Mesenchymal stem cell of Wharton's jelly (primary cell): ENCODE measurements around a stretch of chr18.

DNA sequence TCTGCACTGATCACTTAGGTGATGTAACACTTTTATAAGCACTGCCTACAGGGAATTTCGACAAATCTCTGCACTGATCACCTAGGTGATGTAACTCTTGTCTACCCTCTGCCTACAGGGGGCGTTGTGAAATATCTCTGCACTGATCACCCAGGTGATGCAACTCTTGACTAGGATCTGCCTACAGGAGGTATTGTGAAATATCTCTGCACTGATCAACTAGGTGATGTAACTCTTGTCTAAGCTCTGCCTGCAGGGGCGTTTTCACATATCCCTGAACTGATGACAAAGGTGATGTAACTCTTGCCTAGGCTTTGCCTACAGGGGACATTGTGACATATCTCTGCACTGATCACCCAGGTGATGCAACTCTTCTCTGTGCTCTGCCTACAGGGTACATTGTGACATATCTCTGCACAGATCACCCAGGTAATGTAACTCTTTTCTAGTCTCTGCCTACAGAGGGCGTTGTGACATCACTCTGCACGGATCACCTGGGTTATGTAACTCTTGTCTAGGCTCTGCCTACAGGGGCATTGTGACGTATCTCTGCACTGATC, 49.3 kb upstream of the USP14 start:
- CAGE, long polyA plus RNA = no peak

DNA sequence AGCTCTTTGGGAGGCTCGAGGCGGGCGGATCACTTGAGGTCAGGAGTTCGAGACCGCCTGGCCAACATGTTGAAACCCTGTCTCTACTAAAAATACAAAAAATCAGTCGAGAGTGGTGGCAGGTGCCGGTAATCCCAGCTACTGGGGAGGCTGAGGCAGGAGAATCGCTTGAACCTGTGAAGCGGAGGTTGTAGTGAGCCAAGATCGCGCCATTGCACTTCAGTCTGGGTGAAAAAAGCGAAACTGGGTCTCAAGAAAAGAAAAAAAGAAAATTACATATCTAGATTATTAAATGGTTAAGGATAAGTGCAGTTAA, 1.7 kb downstream of the USP14 start:
- CAGE, long polyA plus RNA = no peak

DNA sequence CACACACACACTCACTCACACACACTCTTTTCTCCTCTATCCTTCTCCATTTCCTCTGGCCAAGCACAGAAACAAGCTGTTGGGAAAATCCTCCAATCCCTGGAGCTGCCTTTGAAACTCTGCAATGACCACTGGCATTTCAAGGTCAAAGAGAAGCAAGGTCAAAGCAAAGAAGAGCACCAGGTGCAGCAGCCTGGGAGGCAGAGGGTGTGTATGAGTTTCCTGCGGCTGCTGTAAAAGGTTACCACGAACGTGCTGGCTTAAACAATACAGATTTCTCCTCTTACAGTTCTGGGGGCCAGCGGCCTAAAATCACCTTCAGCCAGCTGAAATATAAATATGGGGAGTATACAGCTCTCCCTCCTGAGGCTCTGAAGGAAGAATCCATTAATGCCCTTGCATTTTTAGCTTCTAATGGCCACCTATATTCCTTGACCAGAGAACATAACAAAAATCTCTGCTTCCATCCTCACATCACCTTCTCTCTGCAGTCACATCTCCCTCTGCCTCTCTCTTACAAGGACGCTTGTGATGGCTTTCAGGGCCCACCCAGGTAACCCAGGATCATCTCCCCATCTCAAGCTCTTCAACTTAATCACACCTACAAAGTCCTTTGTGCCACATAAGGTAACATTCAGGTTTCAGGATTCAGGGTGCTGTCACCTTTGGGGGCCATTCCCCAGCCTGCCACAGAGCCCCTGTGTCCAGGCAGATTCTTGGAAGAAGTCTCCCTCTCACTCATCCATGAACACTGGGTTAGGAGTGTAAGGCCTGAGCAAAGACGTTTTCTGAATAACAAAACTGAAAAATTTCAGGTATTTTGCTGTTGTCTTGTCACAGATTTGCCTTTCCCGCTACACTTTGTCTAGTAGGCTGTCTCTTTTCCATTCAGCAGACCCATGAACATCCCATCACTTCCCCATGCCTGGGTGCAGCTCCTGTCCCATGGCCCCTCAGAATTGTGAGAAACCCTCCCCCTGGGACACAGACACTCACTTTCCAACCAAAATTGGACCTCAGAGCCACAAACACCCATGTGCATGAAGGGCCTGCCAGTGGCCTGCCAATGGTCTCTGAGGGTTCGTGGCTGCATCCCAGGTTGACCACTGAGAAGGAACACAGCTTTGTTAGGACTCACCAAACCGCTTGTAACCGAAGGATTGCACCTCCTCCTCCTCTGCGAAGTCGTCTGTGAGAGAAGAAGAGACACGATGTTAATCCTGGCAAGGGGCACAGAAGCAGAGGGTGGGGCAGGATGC, 20.5 kb downstream of the COLEC12 start:
- CAGE, long polyA plus RNA = no peak

GRCh38 chr18:515108-515911, 14.8 kb upstream of the COLEC12 start:
- CAGE, long polyA plus RNA = no peak

- CAGE, long polyA plus RNA = no peak
Observed at GRCh38 chr18:675472-676640, 18.4 kb downstream of the TYMS start.

DNA sequence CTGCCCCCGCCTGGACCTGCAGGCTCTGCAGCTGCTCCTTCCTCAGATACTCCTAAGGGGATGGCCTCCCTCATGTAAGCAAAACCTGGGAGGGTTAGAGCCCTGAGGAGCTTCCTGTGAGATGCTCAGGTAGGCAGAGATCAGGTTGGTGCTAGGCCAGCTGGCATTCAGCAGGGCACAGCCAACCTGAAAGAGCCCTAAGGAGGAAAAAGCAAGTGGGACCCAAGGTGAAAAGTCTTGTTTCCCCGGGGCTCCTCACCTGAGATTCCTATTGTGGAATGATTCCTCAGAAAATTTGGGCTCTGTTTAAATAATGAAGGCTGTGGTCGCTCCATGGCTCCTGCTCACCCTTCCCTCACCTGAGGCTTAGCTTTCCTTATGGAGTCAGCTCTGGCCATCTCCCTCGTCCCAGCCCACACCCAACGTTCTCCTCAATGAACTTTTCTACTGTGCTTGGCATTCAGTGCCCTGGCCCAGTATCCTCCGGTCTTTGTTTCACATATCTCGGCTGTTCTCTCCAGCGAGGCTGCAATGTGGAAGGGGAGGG, 23.9 kb downstream of the TYMS start:
- CAGE, long polyA plus RNA = no peak

DNA sequence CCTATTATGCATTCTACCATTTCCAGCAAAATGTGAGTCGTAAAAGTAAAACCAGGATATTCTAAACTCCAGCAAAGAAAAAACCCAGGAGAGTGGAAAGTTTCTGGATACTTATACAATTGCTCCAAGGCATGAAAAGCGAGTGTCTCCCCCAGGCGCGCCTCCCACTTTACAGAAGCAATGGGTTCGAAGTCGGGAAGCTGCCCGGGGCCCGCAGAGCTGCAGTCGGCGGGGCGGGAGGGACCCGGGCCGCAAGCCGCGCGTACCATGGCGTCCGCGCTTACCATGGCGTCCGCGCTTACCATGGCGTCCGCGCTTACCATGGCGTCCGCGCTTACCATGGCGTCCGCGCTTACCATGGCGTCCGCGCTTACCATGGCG, 346 bp downstream of the ENOSF1 start:
- CAGE, long polyA plus RNA = no peak

- CAGE, long polyA plus RNA = no peak
Observed at GRCh38 chr18:2656942-2657191, 1.3 kb downstream of the SMCHD1 start.

DNA sequence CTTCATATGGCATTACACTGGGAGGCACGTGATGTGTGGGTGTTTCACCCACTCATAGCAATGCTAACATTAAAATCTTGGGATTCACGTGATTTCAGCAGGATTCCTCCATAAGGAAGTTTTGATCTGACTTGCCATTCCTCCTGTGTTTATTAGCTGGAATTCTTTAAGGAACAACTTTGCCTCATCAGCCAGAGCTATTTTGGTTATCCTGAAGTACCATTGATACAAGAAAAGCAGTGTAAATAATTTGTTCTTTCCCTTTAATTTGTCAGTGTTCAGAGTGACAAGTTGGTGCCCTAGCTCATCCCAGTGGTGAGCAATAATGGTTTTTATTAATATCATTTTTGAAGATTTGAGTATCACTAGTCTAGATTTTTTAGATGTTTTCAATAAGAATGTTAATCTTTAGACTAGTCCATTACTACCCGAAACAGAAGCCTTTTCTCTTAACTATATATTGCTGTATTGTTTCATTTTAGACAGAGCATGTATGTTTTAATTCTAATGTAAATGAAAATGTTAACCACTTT, 9.2 kb downstream of the SMCHD1 start:
- CAGE, long polyA plus RNA = no peak

DNA sequence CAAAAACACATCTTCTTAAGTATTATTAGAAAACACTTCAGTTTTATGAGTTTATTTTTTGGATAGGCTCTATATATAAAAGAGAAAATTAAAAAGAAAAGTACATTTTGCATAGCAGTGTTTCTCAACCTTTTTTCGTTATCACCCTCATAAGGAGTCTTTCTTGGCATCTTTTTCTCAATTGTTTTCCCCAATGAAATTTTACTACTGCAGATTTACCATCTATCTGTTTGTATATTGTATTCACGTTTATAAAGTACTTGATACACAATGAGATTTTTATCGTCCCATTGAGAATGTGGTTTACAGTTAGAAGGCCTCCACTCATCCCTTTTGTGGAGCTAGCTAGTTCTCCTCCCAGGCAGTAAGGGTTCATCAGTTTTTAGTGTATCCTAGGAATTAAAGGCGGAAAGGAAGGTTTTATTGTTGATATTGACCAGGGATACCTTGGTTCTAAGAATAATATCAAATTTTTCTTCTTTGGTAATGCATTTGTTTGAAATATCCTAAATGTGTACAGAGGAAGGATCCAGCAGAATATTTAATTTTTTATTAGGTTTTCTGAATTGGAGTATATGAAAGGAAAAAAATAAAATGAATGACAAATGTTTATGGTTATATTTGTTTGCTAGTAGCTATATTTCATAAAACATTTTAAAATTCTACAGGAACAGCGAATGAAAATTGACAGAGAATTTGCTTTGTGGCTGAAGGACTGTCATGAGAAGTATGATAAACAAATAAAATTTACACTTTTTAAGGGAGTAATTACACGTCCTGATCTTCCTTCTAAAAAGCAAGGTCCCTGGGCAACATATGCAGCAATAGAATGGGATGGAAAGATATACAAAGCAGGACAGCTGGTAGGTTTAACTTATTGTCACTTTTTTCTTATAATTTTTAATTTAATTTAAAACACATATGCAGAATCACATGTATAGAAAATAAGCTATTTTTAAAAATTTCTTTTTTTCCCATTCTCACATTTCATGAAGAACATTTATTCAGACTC, 47.8 kb downstream of the SMCHD1 start:
- CAGE, long polyA plus RNA = no peak

- CAGE, long polyA plus RNA = no peak
Observed at GRCh38 chr18:2720930-2721191, 65.3 kb downstream of the SMCHD1 start.

- CAGE, long polyA plus RNA = no peak
Observed at GRCh38 chr18:2735066-2735402, 79.5 kb downstream of the SMCHD1 start.

DNA sequence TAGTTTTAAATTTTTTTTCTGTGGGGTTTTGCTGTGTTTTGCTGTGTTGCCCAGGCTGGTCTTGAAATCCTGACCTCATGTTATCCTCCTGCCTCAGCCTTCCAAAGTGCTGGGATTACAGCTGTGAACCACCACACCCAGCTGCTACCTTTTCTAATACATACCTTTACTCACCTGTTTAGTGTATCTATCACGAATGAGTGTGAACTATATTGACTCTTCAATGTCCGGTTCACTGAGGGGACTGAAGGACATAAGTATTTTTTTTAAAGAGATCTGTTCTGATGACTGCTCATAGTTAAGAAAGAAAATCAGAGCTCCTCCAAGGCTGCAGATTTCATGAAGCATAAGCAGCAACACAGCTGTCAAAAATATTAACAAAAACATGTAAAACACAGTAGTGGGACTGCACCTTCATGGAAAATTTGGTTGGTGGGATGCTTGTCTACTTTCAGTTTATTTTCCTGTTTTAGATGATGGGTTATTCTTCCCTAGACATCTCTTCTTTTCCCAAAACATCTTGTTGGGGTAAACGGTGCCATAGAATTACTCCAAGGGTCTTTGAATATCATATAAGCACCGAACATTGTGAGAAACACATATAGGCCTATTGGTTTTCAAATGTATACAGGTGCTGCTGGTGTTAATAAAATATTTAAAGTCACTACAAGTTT, 84.0 kb upstream of the EMILIN2 start:
- CAGE, long polyA plus RNA = no peak

GRCh38 chr18:2795810-2796234, 51.0 kb upstream of the EMILIN2 start:
- CAGE, long polyA plus RNA = no peak

DNA sequence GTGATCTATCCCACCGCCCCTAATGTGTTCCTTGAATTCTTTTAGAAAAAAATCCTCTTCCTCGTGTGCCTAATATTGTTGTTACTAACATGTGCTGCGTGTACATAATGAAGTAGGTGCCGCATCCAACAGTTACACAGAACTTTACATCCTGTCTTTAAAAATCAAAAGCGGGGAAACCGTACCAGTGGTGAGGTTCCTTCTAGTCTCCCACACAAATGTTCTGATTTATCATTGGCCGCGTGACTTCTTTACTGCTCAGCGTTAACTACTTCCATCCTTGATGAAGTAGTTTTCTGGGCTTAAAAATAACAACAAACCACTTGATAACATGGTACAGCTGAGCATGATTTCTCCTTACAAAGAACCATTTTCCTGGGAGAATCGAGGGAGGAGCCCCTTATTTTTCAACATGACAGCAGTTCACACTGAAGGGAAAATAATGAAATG, 9.7 kb downstream of the EMILIN2 start:
- CAGE, long polyA plus RNA = no peak

DNA sequence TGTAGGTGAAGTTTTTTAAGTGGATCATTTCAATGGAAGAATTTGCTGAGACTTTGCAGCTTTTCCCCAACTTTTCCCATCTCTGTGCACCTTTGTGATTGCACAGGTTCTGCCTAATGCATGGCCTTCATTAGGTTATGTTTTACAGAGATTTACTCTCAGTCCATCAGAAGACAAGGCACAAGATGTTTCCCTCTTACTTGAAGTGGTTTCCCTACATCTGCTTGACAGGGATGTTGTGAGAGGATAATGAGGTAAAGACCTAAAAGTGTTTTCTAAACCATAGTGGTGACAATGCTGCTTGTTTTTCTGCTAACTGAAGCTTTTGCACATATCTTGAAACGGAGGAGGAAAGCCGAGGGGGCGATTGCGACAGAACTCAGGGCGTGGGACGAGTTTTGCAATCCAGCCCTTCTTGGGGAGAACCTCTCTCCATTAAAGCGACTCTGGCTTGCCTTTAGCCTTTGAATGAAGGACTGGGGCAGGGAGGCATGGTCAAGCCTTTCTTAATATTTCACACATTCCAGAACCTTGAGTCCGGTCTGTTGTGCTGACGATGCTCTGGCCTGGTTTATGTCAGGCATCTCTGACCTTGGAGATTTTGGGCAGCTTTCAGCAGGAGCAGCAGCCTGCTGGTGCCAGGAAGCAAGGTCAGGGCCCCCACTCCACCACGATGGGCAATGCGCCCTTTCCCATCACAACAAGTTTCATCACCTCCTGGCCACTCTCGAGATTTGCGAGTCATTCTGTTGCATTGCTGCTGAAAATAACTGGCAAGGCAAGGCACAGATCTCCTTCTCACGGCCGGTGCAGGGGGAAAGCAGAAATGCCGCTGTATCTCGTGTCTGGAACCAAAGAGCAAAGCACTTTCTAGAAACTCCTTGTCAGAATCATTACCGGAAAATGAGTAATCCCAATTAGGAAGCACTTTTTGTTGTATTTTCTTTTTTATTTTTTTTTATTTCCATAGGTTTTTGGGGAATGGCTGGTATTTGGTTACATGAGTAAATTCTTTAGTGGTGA, 10.7 kb downstream of the EMILIN2 start:
- CAGE, long polyA plus RNA = no peak

DNA sequence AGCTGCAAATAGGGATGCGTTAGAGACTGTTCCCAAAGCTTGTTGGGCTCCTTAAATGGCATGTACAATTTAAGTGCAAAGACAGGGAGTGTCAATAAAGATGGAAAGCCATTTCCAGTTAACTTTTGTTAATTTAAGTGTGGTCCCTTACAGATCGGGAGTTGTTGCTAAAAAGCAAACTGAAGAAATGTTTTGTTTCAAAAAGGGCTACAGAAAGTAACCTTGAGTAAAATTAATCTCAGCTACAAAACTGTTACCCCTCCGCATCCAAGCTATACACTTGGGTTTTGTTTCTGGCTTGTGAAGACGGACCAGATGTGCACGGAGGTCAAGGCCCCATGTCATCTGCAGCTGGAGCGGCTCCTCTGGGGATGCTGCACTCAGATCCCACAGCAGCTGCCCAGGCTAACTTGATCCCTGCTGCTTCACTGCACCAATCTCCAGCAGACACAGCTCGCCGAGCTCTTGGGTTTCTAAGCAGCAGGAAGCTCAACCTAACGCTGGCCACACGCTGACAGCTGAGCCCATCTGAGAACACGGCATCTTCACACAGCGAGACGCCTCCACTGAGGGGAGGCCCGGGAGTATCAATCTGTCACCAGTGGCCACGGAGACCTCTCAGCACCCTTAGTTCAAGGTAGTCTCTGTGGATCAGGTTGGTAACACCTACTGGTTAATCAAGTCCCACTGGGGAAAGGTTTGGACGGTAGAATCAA, 67.3 kb downstream of the EMILIN2 start:
- CAGE, long polyA plus RNA = no peak

DNA sequence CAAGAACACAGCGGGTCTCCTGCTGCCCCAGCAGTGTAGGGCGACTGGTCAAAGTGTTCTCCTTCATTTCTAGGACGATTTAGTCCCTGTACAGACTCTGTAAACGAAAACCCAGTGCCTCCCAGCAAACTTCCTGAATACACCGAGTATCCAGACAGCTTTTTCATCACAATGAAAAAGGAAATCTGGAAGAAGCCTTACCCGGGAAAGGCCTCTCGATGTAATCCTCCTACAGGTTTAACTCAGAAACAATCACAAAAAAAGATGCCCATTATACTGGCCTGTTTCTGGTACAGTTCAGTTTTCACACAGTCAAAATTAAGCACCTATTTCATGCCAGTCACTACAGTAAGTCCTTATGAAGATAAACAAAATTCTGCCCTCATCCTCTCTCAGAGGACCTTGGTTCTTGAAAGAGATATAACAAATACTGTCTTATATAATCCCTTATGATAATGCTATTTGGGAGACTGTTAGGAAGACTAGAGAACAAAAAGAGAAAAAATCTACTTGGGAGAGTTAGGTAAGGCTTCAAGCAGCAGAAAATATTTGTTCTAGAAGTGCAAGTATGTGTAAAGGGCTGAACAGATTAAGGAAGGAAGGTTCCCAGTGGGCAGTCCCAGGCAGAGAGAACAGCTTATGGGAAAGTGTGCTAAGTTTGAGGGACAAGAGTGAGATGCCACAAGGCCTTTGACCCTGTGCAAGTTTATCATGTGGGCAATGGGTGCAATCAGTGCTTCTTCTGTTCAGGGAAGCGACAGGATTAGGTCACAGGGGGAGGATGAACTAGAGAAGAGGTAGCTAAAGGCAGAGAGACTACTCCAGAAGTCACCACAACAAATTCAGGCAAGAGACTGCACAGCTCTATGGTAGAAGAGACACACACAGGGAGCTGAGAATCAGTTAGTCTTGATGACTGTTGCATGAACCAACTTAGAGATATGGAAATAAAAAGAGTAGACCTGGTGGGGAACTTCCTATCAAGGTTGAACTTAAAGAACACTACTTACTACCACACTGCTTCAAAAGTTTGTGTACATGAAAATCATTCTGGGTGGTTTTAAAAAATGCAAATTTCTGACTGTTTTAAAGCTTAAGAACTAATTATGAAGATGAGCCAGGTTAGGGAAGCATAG, 44.5 kb downstream of the LPIN2 start:
- CAGE, long polyA plus RNA = no peak

- CAGE, long polyA plus RNA = no peak
Observed at GRCh38 chr18:3058322-3058880, 45.5 kb upstream of the LPIN2 start.

GRCh38 chr18:3060410-3061102, 47.6 kb upstream of the LPIN2 start:
- CAGE, long polyA plus RNA = no peak